Measurements from ENCODE around the gene HNRNPR.

DNA sequence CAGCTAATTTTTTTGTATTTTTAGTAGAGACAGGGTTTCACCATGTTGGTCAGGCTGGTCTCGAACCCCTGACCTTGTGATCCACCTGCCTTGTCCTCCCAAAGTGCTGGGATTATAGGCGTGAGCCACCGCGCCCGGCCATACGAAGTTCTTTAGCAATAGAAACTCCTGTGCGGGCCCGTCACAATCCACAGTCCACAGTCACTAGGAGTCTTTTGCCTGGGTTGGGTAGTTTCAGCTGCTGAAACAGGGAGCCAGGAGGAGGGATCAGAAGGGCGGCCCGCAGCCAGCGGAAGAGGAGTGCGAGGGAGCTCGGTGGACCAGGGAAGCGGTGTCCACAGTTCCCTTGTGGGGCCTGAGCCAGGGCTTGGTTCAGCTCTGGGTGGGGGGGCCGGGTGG is 17.9 kb upstream of the HSPG2 start:
- RRBS = no CpG with 5 or more reads among the region's 15 CpGs

DNA sequence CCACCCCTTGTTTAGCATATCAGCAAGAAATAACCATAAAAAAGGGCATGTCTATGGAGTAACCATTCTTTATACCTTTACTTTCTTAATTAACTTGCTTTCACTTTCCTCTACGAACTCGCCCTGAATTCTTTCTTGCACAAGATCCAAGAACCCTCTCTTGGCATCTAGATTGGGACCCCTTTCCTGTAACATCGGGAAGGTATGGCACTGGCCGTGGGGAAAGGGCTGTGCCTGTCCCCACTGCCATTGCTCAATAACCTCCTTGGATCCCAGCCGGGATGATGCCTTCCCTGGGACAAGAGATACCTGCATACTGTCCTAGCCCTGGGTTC is 5.0 kb upstream of the CELA3A start:
- RRBS = no CpG with 5 or more reads among the region's 5 CpGs

- RRBS = no CpG with 5 or more reads among the region's 20 CpGs
Observed at GRCh38 chr1:22024753-22025327, 23.4 kb downstream of the CELA3A start.

DNA sequence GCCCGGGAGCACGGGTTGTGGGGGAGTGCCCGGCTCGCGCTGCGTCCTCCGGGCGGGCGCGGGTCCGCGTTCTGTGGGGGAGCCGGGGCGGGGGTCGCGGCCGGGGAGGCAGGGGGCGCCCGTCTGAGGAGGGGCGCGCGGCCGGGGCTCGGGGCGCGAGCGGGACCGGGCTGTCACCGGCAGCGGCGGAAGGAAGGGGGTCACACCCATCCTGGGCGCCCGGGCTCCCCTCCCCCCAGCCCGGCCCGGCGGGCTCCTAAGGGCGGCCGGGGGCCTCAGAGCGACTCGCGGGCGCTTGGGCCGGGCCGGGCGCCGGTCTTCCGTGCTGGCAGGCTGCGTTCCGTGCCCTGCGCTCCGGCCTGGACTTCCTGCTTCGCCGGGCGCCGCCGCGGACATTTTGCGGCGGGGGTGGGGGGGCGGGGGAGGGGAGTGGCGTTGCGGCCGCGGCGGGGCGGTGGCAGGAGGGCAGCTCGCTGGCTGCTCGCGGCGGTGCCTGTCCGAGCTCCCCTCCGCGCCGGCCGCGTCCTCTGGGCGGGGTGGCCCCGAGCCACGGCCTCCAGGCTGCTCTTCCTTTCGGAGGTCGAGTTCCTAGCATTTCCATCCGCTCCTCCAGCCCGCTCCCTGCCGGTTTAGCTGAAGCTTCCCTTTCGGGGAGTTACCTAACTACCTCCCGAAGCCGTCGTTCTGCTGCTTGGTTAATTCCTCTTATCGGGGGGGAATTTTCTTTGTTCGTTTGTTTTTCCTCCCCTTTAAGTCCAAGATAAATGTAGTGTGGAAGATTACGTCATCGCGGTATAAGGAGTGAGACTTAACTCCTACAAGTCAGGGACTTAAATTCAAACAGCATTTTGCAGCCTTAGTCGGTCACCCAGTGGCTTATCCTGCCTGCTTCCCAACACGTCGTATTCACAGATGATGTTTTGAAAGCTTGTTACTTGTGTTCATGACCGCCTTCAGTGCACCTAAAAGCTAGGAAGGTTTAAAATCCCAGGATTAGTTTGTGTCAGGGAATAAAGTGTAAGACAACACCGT is 662 bp downstream of the CDC42 start:
- RRBS = 3% methylated on average over 21 of the region's 98 CpGs

DNA sequence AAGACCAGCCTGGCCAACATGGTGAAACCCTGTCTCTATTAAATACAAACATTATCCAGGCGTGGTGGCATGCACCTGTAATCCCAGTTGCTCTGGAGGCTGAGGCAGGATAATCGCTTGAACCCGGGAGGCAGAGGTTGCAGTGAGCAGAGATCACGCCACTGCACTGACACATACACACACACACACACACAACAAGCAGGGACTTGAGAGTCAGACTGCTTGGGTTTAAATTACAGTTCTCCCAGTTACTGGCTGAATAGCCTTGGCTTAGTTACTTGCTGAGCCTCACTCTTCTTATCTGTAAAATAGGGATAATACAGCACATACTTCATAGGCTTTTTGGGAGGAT is 23.7 kb downstream of the CDC42 start:
- RRBS = no CpG with 5 or more reads among the region's 4 CpGs

GRCh38 chr1:22076610-22077259 is 24.2 kb downstream of the CDC42 start:
- RRBS = no CpG with 5 or more reads among the region's 8 CpGs

DNA sequence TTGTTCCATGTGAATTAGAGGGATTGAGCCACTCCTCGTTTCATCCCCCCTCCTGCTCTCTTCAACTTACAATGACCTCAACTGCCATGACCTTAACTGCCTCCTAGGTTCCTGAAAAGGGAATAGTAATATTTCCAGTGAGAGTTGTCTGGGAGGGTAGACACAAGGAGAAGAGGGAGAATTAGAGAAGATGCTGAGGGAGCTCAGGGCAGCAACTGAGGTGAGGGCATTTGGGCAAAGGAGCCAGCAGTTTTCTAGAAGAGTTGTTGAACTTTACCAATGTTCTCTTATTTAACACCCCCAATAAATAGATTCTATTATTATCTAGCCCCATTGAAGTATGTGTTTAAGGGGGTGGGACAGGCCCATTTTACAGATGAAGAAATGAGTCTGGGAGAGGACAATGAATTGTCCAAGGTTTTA is 27.2 kb downstream of the WNT4 start:
- RRBS = no CpG with 5 or more reads among the region's 1 CpG

GRCh38 chr1:22257946-22258203 is 115.0 kb upstream of the WNT4 start:
- RRBS = no CpG with 5 or more reads among the region's 14 CpGs

DNA sequence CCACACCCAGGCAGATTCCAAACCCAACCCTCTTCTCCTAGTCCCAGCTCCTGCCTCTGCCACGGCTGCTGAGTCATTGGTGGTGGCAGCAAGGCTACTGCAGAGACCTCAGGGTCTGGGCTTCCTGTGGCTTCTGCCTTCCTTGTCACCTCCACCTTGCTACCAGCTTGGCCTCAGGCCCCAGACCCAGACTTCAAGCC is 118.5 kb upstream of the ZBTB40 start:
- RRBS = no CpG with 5 or more reads among the region's 1 CpG

GRCh38 chr1:22343667-22344479 is 107.8 kb upstream of the ZBTB40 start:
- RRBS = no CpG with 5 or more reads among the region's 24 CpGs

GRCh38 chr1:22828808-22829435 is 118.3 kb downstream of the EPHB2 start:
- RRBS = no CpG with 5 or more reads among the region's 12 CpGs

GRCh38 chr1:22829824-22830769 is 119.5 kb downstream of the EPHB2 start:
- RRBS = no CpG with 5 or more reads among the region's 15 CpGs

DNA sequence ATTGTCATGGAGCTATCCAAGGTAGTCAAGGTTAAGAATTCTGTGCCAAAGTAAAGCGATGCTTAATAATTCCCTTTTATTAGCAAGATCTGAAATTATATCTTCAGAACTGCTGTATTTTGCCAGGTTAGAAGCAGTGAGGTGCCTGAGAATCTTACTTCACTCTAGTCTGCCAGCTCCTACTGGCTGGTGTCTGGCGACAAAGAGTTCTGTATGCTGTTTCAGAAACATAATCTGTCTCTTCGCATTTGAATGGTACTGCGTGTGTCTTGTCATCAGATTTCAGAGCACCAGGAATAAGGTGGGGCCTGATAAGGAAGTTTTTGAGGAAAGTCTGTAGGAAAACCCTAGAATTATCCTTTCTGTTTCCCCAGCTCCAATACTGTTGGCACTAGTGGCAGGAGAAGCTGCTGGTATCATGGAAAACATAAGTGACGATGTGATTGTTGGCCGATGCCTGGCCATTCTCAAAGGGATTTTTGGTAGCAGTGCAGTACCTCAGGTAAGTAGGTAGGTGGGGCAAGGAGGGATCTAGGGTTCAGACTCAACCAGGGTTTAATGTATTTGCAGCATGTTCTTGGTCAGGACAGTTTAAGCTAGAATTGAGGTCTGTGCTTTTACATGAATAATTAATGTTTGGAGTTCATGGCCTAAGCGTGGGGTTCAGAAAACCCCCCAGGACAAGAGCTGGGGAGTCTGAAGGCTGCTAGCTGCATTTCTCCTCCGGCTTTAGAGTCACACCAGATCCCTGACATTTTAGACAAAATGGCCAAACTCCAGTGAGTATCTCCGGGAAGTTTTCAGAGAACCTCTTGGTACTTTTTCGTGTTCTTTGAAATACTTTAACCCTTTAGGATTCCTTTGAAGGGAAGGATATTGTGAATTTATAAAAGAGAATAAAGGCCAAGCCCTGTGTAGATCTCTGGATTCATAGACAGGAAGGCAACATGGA is 62.1 kb downstream of the KDM1A start:
- RRBS = 100% methylated on average over 1 of the region's 10 CpGs

DNA sequence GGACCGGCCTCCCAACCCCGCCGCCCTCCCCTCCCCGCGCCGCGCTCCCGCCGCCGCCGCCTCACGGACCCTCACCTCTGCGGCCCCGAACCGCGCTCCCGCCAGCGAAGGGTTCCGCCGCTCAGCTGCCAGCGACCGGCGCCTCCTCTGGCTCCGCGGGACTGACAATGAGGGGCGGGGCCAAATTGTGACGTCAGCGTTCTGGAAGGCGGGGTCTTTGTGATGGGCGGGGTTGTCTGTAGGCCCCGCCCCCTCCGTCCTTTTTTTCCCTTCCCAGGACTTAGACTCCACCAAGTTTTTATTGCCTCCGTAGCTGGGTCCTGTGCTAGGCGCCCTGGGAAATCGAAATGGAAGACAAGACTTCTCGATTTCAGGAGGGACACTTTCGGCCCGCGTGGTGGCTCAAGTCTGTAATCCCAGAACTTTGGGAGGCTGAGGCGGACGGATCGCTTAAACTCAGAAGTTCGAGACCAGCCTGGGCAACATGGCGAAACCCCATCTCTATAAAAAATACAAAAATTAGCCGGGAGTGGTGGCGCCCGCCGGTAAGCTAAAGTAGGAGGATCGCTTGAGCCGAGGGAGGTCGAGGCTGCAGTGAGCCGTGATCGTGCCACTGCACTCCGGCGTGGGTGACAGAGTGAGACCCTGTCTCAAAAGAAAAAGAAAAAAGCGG is 48.5 kb downstream of the HTR1D start:
- RRBS = 55% methylated on average over 3 of the region's 56 CpGs

DNA sequence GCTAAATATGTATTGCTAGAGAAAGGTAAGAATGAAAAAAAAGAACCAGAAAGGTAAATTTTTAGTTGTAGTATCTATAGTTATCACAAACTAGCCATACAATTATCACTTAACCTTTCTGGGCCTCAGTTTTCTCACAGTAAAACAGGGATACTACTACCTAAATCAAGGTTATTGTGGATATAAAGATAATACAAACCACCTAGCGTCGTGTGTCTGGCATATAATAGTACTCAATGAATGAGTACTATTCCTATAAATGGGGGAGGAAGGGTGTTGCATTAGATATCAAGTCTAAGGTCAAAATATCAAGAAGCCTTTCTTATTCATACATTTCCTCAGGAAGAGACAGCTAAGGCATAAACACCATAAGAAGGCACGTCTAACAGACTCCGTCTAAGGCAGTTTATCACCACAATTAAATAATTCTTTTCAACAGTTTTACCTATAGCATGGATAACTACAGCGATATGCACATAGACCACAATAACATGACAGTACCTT is 53.3 kb downstream of the HNRNPR start:
- RRBS = no CpG with 5 or more reads among the region's 5 CpGs

- RRBS = 3% methylated on average over 32 of the region's 74 CpGs
Observed at GRCh38 chr1:23344210-23345087, at the start of gene HNRNPR. HNRNPR (minus strand) TSS chr1:23344284.

DNA sequence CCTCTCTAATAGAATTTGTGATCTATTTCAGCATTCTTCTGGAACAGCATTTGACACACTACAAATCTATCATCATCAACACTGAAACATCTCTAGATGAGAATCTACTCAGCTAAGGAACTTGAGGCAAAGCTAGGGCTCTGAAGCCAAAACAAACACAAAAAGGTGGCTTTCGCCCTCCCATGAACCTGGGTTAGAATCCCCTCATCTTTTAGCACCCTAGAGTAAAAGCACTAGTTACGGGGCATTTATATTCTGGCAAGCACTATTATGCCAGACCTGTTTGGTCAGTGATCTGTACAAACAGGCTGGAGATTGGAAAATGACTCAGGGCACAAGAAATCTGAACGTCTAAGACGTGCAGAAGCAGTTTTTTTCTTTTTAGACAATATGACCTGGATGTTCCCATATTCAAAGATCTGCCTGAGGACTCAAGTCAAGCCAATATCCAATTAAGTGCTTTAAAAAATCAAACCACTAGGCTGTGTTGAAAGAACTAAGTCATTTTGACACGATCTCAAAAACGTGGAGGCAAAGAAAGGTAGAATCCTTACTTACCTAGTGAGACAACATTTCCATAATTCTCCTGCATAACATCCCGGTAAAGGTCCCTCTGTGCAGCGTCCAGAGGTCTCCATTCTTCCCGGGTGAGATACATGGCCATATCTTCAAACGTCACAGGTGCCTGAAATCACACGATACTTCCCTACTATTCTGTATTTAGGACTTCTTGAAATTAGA is 3.0 kb downstream of the ZNF436 start:
- RRBS = no CpG with 5 or more reads among the region's 11 CpGs

GRCh38 chr1:23368622-23369316 is 867 bp downstream of the ZNF436 start:
- RRBS = no CpG with 5 or more reads among the region's 58 CpGs

DNA sequence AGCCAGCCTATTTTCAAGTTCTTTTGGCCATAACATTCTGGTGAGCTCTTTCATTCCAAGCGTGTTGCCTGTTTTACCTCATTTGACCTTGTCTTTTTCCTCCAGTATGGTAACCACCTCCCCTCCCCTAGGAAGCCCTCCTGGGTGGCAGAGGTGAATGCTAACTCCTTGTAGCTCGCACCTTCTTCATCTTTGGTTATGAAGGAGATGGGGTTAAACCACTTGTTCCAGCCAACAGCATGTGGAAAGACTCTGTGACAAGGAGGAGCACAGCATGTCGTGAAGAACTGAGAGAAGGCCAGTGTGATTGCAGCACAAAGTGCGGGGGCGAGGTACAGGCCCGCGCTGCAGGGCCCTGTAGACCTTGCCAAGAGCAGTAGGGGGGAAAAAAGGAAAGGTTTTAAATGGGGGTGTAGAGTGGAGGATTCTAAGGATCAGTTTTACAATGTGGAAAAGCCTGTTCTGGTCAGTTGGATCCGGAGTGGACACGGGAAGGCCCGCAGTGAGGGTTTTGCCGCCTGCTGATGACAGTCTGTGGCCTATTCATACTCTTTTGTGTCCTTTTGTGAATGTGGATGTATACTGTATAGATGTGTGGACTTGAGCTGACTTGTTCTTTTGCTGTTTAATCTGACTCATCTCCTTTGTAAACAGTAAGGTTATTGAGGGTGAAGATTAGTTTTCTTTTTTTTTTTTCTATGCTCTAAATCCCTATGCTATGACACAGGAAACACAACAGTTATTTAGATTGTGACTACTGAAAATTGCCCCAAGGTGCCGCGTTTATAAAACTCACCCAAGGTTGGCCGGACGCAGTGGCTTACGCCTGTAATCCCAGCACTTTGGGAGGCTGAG is 7.5 kb upstream of the ZNF436 start:
- RRBS = no CpG with 5 or more reads among the region's 16 CpGs

DNA sequence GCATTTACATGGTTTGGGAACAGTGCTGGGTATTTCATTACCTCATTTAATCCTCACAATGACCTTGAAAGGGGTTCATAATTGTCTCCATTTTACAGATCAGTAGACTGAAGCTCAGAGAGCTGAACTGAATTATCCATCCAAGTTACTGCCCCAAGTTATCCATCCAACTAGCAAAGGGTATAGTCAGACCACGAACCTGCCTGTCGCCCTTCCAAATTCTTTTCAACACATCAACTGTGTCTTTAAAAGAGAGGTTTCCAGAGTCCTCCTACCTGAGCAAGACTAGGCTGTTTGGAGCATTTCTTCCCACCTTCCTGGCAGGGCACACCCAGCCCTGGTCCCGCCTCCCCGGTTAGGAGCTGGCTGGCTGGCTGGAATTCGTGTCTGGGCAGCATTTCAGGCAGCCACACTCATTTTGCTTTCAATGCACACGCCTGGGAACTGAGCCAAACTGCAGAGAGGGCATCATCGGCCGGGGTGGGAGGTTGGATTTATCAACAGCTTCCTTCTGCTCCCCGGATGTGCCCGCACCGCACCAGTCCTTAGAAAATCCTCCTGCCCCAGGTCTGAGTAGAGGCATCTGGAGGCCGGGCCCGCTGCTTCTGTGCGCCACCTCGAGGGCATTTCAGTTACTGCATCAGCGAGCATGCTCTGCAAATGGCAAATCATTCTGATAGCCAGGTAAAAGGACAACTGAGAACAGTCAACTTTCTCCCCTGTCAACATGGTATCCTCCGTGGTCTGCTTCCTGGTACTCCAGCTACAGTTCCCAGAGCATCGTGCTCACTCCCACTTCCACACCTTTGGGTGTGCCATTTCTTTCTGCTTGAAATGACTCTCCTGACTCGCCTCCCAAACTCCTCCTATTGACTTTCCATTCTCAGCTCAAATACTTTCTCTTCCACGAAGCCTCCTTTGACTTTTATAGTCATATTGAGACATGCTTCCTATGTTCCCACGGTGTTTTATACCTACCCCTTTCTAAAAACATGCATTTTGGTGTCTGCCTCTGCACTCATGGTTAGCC is 20.7 kb downstream of the TCEA3 start:
- RRBS = 5% methylated on average over 4 of the region's 21 CpGs

All from GM19240 (cell line).